Esophagus squamous epithelium (tissue), 4 donors: ENCODE data around the genes TMEM168 and MDFIC.

DNA sequence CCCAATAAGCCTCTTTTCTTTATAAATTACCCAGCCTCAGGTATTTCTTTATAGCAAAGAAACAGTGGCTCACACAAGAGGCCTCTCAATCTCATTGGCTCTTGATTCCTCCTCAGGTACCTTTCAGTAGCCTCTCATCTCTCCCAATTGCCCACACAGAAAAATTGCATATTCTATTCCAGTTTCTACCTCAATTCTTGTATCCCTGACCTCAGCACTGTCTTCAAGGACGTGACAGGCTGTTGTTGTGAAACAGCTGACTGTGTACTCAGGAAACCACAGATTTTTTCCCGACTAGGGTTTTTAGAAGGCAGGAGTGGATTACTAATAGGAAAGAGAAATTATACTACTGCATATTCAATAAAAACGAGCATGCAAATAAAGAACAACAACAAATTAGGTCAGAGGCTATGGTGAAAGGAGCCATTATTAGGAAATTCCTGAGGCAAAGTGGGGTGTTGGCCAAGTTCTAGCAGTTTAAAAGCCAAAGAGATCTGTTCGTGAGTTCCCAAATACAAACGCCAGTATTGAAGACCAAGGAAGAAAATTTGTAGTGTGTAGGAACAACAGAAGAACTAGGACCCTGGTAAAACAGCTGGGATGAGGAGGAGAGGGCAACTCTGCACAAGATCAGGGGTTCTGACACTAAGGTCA is 93.4 kb downstream of the DOCK4 start:
- PRO-cap = bidirectional peak, plus-strand start at position 475 of the sequence, minus-strand start at position 192 of the sequence
- RAMPAGE, long total RNA, 4 experiments = no peak in any of the 4 experiments

DNA sequence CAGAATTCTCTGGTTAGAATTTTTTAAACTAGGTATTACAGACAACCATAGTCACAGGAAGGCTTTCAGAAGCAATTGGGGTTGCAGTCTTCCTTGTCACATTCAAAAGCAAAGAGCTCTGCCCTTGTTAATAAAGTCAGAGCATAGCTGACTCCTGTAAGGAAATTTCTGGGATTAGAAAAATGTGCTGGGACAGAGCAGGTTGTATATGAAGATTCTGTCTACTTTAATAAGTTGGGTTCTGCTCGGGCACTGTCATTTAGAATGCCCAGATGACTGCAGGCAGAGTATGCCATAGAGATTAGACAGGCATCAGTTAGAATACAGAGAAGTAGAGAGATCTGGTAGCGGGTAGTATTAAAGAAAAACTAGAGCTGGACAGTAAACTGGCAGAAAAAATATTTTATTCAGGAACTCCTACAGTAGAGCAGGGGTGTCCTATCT is 17.3 kb downstream of the ZNF277 start:
- PRO-cap = no peak
- RAMPAGE, long total RNA, 4 experiments = no peak in any of the 4 experiments

GRCh38 chr7:112238802-112239399 is 32.4 kb downstream of the ZNF277 start:
- PRO-cap = no peak
- RAMPAGE, long total RNA, 4 experiments = no peak in any of the 4 experiments

- PRO-cap = no peak
- RAMPAGE, long total RNA, 4 experiments = no peak in any of the 4 experiments
Measured at GRCh38 chr7:112245268-112245612, 38.7 kb downstream of the ZNF277 start.

- PRO-cap = no peak
- RAMPAGE, long total RNA, 4 experiments = no peak in any of the 4 experiments
Measured at GRCh38 chr7:112462039-112462785, 12.0 kb downstream of the IFRD1 start.

GRCh38 chr7:112484507-112485136 is 3.8 kb downstream of the LSMEM1 start:
- PRO-cap = bidirectional peak, plus-strand start at chr7:112484935, minus-strand start at chr7:112484947
- RAMPAGE, long total RNA, 4 experiments = no peak in any of the 4 experiments

DNA sequence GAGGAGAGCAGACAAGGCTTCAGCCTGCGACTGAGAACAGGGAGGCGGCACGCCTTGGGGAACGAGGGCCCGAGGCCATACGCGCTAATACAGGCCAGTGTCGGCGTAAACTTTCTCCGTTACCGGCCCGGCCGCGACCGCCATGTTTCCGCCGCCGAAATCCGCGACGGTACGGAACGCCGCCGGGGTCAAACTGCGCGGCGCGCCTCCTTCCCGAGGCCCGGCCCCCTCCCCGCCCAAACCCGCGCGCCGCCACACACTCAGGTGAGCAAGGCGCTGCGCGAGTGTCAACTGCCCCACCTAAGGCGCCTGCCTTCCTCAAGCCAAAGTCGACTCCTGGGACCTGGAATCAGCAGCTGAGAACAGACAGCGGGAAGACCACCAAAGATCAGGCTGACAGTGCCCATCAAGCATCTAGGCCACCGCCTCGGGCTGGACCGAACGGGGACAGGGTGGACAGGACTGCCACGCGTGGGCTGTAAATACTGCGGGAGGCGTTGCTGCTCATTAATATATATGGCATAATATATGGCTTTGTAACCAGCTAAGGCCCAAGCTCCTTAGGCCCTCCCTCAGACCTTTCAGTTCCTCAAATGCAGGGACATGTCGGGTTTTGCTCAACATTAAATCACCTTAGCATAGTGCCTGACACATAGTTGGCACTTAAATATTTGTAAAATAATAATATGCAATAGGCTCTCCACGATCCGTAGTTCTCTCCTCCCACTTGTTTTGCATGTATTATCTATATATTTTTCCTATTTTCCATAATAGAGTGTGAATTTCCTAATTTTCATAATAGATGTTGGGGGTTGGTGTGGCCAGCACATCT is at the start of gene TMEM168:
TSS of gene TMEM168 (minus strand) at position 165 of the 832 bp plus-strand sequence.
- PRO-cap = bidirectional peak, plus-strand start at position 259 of the sequence, minus-strand start at position 162 of the sequence; unidirectional peak, minus-strand start at position 594 of the sequence
- RAMPAGE, long total RNA, 4 experiments = start-site peak on the minus strand in 4 of 4 experiments, centred at positions 144 to 164 of the sequence, 125 to 708 reads per replicate

DNA sequence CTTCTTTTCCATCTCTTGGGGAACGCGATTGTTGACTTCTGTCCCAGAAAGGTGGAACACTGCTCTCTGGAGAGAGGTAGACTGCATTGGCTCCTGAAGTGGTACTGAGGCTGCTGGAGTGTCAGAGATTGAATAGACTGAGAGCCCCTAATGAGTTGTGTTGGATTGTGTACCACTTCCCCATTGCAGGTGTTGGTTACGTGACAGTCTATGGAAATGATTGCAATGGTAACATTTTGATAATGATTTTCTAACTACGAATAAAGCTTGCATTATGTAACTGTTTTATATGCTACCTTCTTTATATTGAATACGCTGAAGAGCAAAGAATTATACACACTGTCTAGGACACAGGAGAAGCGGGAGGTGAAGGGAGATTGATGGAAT is 1.0 kb upstream of the BMT2 start:
- PRO-cap = no peak
- RAMPAGE, long total RNA, 4 experiments = no peak in any of the 4 experiments

- PRO-cap = no peak
- RAMPAGE, long total RNA, 4 experiments = no peak in any of the 4 experiments
Measured at GRCh38 chr7:112990522-112991121, 50.9 kb upstream of the BMT2 start.

GRCh38 chr7:114921960-114922432 is at the start of gene MDFIC:
Gene MDFIC (plus strand): TSS chr7:114922094.
- PRO-cap = bidirectional peak, plus-strand start at chr7:114922125, minus-strand start at chr7:114922013; bidirectional peak, plus-strand start at chr7:114922181, minus-strand start at chr7:114922167
- RAMPAGE, long total RNA, 4 experiments = start-site peak on the plus strand in 2 of 4 experiments, at chr7:114922147-114922188 at its widest, 87 to 93 reads per replicate

DNA sequence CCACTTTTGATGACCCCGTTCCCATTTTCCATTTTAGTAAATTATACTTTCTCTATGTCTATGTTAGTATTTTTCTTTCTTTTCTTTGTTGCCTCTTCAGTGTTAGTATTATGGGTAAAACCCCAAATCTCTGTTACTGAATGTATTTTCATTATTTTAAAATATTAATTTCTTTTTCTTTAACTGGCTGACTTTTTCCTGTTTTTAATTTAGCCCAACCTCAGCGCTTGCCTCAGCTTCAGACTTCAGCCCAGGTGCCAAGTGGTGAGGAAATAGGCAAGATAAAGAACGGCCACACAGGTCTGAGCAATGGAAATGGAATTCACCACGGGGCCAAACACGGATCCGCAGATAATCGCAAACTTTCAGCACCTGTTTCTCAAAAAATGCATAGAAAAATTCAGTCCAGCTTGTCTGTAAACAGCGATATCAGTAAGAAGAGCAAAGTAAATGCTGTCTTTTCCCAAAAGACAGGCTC is 57.4 kb downstream of the MDFIC start:
- PRO-cap = no peak
- RAMPAGE, long total RNA, 4 experiments = no peak in any of the 4 experiments

DNA sequence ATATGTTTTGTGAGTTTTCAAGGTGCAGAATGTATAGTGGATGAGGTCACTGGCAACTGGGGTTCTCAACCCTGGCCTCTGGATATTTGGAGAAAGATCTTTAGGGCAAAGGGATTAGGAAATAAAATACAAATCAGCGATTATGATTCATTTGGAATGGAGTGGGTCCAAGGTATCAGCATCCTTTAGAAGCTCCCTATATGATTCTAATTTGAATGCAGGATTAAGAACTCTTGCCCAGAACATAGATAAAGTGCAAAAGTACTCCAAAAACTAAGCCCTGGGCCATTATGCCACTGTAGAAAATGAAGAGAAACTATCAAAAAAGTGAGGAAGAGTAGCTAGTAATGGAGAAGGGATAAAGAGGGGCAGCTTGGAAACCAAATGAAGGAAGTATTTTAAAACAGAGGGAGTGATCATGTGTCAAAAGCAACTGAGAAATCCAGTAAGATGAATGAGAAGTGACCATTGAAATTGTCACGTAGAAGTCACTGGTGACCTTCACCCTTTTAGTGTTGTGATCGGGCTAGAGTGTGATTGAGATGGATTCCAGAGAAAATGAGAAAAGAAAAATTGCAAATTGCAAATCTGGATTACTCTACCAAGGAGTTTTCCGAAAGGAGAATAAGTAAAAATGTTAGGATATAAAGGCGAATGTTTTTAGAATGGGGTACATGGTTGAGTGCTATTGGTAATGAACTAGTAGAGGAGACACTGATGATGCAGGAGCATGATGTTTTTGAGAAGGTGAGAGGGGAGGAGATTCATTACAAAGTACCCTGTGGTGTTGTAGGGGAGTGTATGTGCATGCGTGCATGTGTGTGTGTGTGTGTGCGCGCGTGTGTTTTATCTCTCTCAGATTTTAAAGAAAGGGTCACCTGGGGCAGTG is 74.9 kb downstream of the MDFIC start:
- PRO-cap = no peak
- RAMPAGE, long total RNA, 4 experiments = no peak in any of the 4 experiments

GRCh38 chr7:115145418-115145846 is 223.5 kb downstream of the MDFIC start:
- PRO-cap = no peak
- RAMPAGE, long total RNA, 4 experiments = no peak in any of the 4 experiments

- PRO-cap = bidirectional peak, plus-strand start at chr7:116354375, minus-strand start at chr7:116354226
- RAMPAGE, long total RNA, 4 experiments = no peak in any of the 4 experiments
Measured at GRCh38 chr7:116353963-116354493, 143.7 kb downstream of the TES start.

DNA sequence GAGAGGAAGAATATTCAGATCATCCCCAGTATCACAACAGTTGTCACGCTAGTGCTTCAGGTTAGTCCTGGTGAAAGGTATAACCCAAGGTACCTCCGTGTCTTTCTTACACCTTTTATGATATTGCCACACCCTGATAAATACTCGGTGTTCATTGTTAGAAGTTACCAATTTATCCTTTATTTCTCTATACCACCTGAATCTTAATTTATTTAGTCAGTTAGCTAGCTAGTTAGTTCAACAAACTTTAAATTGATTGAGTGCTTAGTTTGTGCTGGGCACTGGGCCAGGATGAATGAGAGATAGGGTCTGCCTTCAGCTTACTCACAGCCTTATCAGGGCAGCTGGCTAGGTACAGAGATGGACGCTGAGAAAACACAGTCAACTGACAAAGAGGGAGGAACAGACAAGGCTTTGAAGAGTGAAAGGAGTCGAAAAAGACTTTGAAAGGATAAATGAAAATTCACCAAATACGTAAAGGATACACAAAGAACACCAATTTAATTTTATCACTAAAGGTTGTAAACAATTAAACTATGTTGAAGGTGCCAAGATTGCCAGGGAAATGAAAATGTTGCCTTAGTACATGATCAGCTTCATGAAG is 1.9 kb downstream of the CAV2 start:
- PRO-cap = no peak
- RAMPAGE, long total RNA, 4 experiments = no peak in any of the 4 experiments

- PRO-cap = no peak
- RAMPAGE, long total RNA, 4 experiments = no peak in any of the 4 experiments
Measured at GRCh38 chr7:116505728-116507018, 6.6 kb downstream of the CAV2 start.

GRCh38 chr7:116673033-116673598 is 1.1 kb downstream of the MET start:
- PRO-cap = unidirectional peak, minus-strand start at chr7:116673194
- RAMPAGE, long total RNA, 4 experiments = no peak in any of the 4 experiments

DNA sequence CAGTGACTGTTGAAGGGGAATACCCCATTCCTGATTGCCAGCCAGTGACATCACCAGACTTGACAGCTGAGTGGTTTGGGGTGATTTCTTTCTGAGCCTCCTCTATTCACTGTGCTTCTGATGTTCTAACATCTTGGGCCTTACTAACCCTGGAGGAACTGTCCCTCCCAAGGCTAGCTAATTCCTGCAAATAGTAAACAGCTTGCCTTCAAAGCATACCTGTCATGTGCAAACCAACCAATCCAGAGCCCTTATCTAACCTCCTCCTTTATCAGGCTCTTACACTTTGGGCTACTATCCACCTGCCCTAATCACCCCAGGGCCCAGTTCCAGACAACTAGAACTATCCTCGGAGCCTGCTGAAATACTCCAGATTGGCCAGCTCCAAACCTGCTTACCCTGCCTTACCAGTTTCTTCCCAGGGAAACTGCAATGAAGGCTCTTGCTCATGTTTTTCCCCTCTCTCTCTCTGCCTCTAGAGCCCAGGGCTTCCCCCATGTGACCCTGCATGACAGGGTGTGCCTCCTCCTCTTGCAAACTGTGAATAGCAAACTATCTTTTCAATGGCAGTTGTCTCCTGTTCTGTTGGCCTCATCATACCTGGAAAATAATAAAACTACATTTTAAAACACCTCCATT is 81.5 kb upstream of the CAPZA2 start:
- PRO-cap = no peak
- RAMPAGE, long total RNA, 4 experiments = no peak in any of the 4 experiments

GRCh38 chr7:116810788-116811149 is 51.6 kb upstream of the CAPZA2 start:
- PRO-cap = no peak
- RAMPAGE, long total RNA, 4 experiments = no peak in any of the 4 experiments

GRCh38 chr7:116921582-116922007 is 31.7 kb upstream of the ST7 start:
- PRO-cap = unidirectional peak, plus-strand start at chr7:116921784
- RAMPAGE, long total RNA, 4 experiments = no peak in any of the 4 experiments